ENCODE measurements around the gene ABHD13.

GRCh38 chr13:105814208-105814532, 348.3 kb downstream of the DAOA start:
- RRBS: no CpG with 5 or more reads among the region's 3 CpGs

- RRBS: no CpG with 5 or more reads among the region's 8 CpGs
Measured at GRCh38 chr13:105918901-105919528, 453.2 kb downstream of the DAOA start.

GRCh38 chr13:106100057-106100640, 435.3 kb downstream of the EFNB2 start:
- RRBS: no CpG with 5 or more reads among the region's 7 CpGs

DNA sequence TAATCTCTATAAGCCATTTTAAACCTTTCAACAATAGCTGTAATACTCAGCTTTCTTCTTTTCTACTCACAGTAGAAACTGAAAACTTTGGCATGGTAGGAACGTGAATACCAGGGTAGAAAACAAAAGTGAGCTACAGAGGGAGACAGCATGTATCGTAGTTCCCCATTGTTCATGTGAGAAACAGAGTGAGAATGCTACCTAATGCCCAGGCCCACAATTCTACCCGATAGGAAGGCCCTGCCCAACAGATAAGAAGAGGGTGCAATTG, 322.5 kb downstream of the EFNB2 start:
- RRBS: no CpG with 5 or more reads among the region's 3 CpGs

DNA sequence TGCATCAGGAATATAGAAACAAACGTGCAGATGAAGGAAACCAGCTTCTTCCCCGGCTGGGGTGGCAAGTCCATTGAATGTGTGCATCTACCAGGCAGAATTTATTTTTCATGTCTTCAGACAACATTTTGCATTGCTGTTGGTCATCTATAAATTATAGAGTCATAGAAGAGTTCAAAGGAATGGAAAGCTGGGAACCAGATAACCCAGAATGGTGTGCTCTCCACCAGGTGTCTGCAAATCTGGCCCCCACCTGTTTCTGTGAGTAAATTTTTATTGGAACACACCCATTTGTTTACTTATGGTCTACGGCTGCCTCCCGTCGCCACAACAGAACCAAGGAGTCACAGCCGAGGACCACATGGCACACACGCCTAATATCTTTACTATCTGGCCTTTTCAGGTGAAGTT, 58.3 kb downstream of the EFNB2 start:
- RRBS: no CpG with 5 or more reads among the region's 7 CpGs

DNA sequence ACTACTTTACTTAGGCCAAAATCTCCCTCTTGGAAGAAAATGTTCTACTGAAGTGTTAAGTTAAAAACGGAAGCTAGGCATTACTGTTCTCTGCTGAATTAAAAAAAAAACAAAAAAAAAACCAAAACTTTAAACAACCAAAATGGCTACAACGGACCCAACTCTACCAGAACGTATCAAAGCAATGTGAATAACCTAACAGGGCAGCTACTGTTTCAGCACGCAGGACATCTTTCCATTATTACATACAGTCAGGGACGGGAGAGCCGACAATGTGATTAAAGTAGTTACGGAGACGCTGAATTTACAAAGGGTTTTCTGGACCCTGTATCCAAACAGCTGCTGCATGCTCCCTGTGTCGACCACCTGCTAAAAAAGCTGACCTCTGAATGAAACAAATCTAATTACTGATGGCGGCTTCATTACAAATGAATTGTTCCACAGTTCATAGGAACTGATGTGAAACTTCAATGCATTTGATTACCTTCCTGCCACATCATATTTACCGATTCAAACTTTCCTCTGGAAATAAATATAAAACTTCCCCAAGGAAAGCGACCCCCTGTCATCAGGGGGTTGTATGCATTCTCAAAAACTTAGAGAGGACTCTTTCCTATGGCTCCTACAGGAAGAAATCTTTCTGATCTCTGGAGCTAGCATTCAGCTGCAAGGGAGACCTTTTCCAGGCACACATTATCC, 3.4 kb downstream of the EFNB2 start:
- RRBS: no CpG with 5 or more reads among the region's 12 CpGs

DNA sequence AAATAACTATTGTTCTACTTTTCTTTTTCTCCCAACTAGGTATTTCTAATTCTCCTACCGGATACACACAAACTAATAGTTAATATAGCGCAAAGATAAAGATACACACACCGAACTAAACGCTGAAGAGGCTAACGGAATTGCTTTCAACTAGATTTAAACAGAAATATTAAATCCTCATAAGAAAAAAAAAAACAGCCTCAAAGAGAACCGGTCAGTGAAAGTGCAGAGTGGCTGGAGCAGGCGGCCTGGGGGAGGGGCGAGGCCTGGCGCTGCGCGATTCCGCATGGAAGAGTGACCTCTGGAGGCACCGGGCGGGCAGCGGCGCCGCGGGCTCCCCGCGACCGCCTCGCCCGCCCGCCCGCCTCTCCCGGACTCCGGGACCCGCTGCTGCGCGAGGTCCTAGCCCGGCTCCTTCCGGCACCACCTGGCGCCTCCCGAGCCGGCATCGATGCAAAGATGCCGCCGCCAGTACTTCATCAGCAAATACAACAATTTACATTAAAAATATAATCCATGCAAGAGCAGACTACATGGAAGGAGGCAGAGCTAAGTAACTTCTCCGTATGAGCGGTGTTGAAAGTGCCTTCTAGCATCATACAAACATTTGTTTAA, 2.4 kb downstream of the EFNB2 start:
- RRBS: 4% methylated on average over 18 of the region's 40 CpGs

DNA sequence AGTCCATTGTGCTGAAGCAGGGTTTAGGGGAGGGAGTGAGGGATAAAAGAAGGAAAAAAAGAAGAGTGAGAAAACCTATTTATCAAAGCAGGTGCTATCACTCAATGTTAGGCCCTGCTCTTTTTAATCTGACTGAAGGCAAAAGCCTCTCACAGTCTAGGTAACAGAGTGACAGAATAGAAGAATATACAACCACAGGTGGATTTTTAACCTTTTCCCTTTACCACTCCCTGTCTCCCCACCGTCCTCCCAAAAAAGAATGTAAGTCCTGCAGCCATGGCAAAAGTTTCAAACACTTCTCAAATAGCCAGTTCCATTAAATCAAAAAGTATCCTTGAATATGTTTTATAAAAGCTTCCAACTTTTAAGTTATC, 9.1 kb downstream of the ARGLU1 start:
- RRBS: no CpG with 5 or more reads among the region's 1 CpG

GRCh38 chr13:106568195-106568412, 167 bp upstream of the ARGLU1 start:
- RRBS: no CpG with 5 or more reads among the region's 17 CpGs

DNA sequence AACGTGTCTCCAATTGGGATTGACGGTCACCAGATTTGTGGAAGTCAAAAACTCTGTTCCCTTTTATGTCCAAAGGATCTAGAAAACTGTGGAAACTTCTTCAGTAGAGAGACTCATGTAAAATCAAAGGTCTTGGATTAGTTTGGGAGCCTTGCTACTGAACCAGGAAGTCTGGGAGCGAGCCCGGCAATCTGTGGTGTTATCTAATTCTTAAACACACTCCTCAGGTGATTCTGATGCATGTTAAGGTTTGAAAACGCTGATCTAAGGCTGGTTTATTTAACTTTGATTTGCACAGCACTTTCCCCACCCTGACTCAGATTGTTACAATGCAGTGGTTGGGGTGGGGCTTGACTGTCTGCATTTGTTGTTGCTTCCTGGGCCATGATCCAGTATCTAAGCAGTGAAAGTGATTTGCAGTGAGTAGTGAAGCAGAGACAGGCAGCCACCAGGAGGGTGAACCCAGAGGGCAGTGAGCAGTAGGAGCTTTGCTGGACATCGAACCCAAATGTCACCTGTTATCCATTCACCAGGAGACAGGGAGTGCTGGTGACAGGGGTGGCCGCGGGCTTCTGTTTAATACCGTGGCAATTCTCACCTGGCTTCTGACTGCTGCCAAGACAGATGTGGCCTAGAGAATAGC, 81.5 kb upstream of the ARGLU1 start:
- RRBS: no CpG with 5 or more reads among the region's 9 CpGs

DNA sequence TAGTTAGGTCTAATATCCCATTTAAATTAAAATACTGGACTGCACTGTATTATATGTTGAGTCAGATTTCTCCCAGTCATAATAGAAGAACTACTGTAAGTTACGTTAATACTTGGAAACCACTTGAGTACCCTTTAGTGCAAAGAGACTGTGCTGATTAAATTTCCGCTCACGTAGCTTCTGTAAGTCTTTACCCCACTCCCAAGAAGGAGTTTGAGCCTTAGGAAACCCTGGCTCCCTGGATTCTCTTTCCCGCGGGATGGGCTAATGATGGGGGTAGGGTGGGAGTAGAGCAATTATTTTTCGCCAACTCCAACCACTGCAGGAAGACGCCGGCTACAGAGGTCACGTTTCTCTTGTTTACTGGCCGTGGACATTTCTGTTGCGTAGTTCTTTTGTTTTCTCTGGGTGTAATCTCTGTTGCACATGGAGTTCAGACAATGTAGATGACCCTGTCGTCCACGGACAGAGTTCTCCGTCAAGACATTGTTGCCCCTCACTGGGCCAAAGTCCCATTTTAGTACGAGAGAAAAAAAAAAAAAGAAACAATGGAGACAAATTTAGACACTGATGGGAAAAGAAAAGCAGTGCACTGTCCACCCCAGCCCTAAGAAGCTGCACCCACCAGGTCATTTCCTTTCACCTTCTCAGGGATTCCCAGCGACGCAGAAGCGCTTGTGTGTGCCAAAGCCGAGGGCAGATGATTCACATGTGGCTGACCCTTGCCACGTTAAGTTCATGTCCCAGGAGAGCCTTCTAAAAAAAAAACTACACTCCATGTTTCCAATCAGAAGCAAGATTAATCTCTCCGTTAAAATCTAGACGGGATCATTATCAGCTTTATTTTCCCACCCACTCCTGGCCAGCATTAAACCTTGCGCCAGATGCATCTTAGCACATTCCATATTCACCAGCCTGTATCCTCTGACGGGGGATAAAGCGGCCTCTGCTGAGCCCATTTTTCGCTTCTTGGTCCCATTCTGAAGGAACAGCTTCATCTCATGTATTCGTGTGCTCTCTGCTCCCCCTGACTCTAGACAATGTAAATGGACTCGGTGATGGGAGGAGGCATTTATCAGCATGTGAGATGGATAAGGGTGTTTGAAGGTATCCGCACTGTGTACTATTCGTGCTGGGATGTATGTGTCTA, 134.0 kb upstream of the ARGLU1 start:
- RRBS: no CpG with 5 or more reads among the region's 30 CpGs

DNA sequence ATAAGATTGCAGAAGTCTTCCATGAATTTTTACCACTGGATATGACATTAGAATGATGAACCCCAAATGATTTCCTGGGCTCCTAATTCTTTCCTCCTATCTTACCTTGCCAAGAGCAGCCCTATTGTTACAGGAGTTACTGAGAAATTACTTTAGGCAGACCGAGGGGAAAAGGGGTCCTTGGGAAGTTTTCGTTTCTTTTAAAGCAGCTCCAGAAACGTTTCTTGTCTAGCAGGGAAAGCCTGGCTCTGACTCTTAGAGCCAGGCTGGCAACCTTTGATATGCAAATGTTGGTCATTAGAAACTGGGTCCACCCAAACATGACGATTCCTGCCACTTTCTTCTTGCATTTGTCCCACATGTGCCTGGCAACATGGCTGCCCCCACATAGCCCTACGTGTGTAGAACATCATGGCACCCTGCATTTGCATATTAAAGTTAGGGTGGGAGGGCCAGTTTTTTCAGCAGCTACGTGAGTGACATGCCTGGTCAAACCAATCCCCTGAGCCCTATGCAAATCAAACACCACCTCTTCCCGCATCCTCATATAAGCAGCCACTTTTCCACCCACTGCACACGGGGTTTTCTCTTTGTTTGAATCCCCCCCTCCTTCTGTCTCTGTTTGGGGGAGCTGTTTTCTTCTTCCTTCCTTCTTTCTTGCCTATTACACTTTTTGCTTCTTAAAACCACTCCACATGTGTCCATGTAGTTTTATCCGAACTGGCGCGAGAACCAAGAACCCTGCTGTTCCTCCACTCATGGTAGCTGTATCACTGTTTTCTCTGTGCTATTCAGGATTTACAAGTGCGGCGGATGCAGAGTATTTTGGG, 95.0 kb downstream of the LIG4 start:
- RRBS: no CpG with 5 or more reads among the region's 13 CpGs

DNA sequence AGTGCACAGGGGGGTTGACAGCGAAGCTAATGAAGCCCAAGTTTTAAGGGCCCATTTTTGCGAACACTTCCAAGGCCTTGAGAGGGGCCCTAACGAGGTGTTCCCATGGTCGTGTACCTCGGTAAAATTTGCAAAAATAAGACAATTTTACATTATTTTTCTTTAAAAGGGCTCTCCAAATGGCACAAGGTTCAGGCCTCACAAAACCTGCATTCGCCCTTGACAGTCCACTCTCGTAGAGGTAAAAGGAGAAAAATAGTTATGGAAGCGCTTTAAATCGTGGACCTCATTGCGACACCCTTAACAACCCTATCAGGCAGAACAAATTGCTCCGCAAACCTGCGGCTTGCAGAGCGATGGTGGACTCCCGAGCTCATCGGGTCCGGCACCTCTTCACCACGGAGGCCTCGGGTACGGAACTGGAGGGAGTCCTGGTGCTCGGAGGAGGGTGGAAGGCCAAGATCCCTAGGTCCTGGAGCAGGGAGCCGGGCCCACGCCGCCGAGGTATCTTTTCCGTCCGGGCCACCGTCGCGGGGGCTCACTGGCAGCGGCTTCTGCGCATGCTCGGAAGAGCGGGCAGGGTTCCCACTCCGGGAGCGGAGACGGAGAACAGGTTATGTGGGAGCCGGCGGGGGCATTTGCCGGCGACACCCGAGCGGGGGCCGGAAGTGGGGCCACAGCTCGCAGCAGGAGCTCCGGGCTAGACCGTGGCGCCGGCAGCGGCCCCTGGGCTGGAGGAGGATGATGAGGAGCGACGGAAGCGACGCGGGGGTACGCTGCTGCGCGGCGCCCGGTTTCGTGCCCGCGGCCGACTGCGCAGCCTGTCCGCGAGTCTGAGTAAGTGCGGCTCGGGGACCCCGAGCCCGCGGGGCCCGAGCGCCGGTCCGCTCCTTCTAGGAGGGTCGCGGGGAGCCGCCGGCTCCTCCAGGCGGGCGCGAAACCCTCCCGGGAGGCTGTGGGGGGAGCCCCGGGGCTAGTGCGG, at the start of gene ABHD13:
Gene ABHD13 (plus strand): TSS at position 570 of the 982 bp plus-strand sequence.
- RRBS: 6% methylated on average over 40 of the region's 85 CpGs

- RRBS: no CpG with 5 or more reads among the region's 1 CpG
Measured at GRCh38 chr13:108587337-108587536, 42.2 kb upstream of the MYO16 start.

- RRBS: no CpG with 5 or more reads among the region's 4 CpGs
Measured at GRCh38 chr13:108704786-108705567, 75.6 kb downstream of the MYO16 start.

GRCh38 chr13:108981331-108981807, 352.0 kb downstream of the MYO16 start:
- RRBS: no CpG with 5 or more reads among the region's 7 CpGs

DNA sequence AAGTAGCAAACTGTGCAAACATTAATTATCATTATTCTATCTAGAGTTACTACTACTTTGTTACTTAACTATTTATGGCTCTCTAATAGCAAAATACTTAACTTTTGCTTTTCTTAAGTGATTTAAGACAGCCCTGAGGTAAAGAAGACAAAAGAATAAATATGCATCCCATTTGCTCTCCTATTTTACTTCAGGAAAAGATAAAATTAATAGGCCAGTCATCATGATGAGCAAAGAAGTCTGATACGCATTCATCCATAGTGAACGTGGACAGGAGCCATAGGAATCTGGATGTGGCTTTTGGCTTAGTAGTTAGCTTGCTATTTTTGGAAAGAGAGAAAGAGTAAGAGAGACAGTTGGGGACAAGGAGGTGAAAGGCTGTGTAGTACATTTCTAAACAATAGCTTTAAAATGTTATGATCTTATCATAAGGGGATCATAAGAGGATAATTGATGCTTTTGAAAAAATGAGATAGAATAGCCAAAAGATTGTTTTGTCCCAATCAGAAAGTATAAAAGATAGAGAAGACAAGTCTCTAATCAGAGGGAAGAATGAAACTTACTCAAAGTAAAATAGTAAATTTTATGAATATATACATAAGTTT, 545.2 kb downstream of the IRS2 start:
- RRBS: no CpG with 5 or more reads among the region's 2 CpGs

DNA sequence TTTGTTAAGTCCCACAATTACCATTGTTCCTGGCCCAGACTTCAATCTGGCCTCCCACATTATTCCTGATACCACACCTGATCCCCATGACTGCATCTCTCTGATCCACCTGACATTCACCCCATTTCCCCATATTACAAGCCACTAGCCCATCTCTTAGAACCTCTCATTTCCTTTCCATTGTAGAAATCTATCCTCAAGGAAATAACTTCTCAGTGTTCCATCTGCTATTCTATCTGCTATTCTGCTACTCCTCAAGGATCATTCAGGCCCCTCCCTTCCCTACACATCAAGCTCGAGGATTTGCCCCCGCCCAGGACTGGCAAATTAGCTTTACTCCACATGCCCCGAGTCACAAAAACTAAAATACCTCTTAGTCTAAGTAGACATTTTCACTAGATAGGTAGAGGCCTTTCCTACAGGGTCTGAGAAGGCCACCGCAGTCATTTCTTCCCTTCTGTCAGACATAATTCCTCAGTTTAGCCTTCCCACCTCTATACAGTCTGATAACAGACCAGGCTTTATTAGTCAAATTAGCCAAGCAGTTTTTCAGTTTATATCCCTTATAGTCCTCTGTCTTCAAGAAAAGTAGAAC, 517.0 kb downstream of the IRS2 start:
- RRBS: no CpG with 5 or more reads among the region's 4 CpGs

DNA sequence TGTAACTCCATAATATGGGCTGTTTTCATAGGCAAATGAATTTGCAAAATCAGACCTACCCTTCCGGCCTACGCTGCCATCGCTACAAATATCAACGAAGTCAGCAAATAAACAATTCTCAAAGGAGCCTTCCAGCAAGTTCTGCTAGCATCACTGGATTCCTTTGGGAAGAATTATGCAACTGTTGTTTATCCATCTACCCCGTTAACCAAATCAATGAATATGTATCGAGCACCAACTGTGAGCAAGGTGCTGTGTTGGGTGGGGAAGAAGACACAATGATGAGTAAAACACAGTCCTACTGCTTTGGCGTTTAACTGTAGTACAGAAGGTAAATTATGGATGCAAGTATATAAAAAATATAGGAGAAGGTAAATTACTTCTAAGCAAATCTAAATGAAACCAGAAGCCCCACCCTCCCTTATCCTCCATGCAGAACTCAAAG, 396.3 kb downstream of the IRS2 start:
- RRBS: no CpG with 5 or more reads among the region's 7 CpGs

- RRBS: no CpG with 5 or more reads among the region's 8 CpGs
Measured at GRCh38 chr13:109394469-109395100, 391.8 kb downstream of the IRS2 start.